ENCODE measurements around the gene IL2RA.

- RRBS, result no CpG with 5 or more reads among the region's 15 CpGs
Measured at GRCh38 chr10:5466988-5467589, 32.3 kb downstream of the CALML5 start.

DNA sequence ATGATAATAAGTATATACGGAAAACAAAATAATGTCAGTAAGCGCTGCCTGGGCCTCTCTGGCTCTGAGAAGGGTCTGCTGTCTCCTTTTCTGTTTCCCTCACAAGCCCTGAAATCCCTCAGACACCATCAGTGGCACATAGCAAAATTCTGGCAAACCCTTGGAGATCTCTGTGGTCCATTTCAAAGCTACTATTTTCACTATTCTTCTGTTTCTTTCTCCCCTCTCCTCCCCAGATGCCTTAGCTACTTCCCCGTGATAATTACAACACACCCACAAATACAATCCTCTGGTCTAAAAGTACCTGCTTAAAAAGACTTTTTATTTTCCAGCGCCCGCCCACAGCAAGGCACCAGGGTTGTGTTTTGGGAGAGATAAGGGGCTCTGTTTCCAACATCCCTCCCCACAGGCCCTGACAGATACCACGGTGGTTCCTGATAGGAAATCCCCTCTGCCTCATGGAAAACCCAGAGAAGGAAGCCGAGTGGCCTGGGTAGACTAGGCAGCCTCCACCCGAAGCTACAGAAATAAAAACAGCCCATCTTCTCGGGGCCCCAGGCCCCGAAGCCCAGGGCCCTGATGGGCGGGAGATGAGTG is 19.9 kb downstream of the CALML5 start:
- RRBS, result no CpG with 5 or more reads among the region's 11 CpGs

DNA sequence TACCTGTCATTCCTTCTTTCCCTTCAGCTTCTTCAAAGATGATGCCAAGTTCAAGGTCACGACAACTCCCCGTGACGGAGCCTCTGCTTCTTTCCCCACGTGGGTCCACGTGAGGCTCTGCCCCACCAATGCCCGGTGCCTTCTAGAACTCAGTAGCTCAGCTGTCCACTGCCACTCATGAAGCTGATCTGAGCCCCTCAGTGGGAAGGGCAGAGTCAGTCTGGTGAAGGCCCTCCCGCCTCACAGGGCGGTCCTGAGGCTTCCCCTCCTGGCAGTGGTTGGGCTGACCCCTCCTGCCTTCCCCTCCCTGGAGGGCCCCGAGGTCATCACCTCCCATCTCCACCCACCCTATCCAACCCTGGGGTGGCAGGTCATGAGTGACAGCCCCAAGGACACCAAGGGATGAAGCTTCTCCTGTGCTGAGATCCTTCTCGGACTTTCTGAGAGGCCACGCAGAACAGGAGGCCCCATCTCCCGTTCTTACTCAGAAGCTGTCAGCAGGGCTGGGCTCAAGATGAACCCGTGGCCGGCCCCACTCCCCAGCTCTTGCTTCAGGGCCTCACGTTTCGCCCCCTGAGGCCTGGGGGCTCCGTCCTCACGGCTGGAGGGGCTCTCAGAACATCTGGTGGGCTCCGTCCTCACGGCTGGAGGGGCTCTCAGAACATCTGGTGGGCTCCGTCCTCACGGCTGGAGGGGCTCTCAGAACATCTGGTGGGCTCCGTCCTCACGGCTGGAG is 18.8 kb downstream of the CALML5 start:
- RRBS, result no CpG with 5 or more reads among the region's 24 CpGs

DNA sequence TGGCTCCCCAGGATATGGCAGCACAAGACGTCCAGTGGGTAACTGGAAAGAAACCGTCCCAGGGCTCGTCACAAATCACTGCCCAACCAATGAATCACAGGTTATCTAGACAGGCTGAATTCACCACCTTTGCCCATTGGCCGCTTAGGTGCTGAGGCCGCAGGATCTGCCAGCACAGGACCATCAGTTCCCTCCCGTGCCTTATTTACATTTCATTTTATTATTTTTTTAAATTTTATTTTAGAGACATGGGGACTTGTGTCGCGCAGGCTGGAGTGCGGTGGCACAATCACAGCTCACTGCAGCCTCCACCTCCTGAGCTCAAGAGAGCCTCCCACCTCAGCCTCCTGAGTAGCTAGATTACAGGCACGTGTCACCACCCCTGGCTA is 58.2 kb downstream of the CALML3 start:
- RRBS, result no CpG with 5 or more reads among the region's 10 CpGs

DNA sequence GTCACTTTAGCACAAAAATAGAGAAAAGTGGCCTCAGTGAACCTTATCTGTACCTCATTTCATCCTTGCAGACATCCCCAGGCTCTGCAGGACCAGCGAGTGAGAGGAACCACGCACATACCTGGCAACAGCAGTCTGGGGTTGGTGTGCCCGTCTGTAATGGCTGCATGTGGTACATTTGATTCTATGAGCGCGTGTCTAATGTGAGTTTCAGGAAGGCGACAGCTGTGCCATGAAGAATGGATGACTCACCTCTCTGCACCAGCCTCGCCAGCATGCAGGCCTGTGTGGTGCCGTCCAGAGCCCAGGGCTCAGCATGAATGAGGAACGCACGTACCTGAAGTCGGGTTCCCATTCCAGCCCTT is 54.6 kb downstream of the ASB13 start:
- RRBS, result no CpG with 5 or more reads among the region's 11 CpGs

GRCh38 chr10:5654270-5654746 is 12.1 kb downstream of the ASB13 start:
- RRBS, result 82% methylated on average over 3 of the region's 9 CpGs

- RRBS, result no CpG with 5 or more reads among the region's 2 CpGs
Measured at GRCh38 chr10:5695466-5696148, 11.0 kb downstream of the TASOR2 start.

DNA sequence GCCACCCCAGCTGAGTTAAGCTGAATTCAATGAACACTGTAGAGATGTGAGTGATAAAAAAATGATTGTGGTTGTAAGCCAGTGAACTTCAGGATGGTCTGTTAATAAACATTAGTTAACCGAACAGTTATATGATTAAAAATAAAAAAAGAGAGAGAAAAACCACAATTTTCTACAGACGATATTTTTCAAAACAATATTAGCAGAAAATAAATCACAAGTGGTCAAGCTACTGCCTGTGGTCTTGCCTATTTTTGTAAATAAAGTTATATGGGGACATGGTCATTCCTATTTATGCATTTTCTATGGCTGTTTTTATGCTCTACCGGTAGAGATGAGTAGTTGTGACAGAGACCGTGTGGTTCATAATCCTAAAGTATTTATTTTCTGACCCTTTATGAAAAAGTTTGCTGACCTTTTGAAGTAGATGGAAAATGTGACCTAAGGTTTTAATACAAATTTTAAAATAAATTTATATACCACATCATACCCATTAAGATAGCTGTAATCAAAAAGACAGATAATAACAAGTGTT is 13.7 kb downstream of the TASOR2 start:
- RRBS, result no CpG with 5 or more reads among the region's 4 CpGs

DNA sequence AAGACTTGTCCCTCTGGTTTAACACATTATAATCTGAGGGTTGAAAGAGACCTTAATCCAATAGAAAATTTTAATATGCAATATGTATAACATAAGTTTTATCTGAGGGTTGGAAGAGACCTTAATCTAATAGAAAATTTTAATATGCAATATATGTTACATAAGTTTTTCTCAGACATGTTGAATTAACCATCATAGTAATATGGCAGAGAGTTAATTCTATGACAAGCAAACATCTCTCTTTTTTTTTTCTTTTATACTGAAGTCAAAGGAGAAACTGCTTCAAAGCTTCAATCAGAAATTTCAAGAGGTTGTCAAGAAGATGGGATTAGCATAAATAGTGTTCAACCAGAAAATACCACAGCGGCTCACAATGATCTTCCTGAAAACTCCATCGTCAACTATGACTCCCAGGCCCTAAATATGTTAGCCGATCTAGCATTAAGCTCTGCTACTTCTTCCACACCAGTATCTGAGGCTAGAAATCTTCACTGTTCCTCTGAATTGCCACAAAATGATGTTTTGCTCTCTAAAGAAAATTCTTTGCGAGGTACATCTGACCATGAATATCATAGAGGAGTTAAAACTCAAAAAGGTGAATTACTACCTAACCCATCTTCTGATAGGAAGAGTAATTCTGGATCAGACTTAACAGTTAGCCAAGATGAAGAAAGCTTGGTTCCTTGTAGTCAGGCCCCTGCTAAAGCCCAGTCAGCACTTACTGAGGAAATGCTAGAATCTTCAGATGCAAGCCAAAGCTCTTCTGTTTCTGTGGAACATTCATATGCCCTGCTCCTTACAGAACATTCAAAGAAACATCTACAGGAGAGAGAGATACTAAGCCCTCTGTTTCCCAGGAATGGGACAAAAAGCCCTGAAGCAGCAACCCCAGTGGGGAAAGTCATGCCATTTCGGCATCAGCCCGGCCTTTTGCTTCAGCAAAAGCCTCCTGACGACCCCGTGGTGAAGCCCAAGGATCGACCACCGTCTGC is 55.0 kb downstream of the TASOR2 start:
- RRBS, result no CpG with 5 or more reads among the region's 10 CpGs

DNA sequence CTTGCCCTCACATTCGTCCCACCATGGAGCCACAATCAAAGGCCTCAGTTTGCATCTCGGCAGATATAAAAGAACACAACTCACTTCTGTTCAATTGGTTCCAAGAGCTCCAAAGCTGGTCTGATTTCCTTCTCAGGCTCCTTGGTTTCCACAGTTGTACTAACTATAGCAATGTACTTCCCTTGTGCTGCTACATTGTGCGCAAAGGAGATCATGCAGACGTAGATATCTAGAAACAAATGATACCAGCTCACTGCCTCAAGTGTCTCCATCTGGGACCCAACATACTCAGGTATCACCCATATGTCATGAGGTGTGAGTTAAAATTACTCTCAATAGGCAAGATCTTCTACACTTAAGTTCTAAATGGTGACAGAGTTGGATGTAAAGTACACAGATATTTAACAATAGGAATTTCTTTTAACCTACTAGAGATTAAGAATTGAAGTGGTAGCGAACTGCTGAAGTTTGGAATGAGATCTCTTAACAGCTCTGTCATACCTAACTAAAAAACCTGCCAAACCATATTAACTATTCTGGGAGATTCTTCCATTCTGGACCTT is 46.7 kb downstream of the GDI2 start:
- RRBS, result no CpG with 5 or more reads among the region's 5 CpGs

- RRBS, result no CpG with 5 or more reads among the region's 17 CpGs
Measured at GRCh38 chr10:5832991-5833429, 19.8 kb upstream of the GDI2 start.

DNA sequence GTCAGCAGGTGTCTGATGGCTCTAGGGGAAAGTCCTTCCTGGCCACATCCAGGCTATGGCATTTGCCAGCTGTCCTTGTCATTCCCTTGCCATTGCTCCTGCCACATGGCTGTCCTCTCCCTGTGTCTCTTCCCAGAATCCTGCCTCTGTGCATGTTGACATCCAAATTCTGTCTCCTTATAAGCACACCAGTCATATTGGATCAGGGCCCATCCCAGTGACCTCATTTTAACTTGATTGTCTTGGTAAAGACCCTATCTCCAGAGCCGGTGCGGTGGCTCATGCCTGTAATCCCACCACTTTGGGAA is 6.9 kb upstream of the IL15RA start:
- RRBS, result no CpG with 5 or more reads among the region's 2 CpGs

DNA sequence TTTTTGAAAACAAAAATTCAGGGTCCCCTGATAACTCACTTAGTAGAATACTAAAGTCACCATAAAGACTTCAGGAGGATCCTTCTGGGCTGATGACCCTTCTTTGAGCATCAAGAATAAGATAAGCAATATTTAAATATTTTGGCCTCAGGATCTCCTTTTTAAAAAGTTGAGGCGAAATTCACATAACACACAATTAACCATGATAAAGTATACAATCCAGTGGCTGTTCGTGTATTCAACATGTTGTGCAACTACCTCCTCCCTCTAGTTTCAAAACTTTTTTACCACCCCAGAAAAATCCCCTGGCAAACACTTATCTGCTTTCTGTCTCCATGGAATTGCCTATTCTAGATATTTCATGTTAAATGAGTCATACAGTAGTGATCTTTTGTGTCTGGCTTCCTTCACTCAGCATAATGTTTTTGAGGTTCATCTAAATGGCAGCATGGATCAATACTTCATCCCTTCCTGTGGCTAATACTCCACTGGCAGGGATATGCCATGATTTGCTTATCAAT is 31.8 kb upstream of the IL15RA start:
- RRBS, result no CpG with 5 or more reads among the region's 2 CpGs

- RRBS, result no CpG with 5 or more reads among the region's 1 CpG
Measured at GRCh38 chr10:6035004-6035203, 27.3 kb downstream of the IL2RA start.

DNA sequence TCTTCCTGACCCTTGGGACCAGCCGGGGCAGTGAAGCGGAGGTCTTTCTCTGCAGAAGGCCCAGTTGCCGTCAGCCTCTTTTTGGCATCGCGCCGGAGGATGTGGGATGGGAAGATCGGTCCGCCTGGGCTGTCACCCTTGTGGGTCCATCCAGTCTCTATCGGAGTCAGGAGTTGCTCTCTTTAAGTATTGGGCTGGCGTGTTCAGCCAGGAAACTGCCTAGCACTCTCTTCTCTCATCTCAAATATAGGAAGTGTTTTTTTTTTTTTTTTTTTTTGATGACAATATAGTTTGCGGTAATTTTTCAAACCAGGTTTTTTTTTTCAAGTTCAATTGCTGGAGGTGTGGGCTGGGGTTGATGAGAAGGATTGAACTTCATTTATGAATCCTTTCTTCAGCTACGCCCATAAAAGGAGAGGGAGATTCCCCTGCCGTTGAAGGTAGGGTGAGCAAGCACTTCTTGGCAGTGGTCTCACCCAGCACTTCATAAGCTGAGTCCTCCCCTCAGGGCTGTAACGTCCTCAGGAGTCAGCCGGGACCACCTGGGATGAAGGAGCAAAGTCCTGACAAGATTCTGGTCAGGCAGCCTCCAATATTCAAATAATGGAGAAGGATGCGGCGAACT is at the start of gene IL2RA:
IL2RA (minus strand) TSS at position 217 of the 625 bp plus-strand sequence.
- RRBS, result 73% methylated on average over 6 of the region's 17 CpGs

- RRBS, result no CpG with 5 or more reads among the region's 4 CpGs
Measured at GRCh38 chr10:6105829-6106488, 17.1 kb downstream of the RBM17 start.

- RRBS, result no CpG with 5 or more reads among the region's 3 CpGs
Measured at GRCh38 chr10:6108373-6108812, 19.6 kb downstream of the RBM17 start.

DNA sequence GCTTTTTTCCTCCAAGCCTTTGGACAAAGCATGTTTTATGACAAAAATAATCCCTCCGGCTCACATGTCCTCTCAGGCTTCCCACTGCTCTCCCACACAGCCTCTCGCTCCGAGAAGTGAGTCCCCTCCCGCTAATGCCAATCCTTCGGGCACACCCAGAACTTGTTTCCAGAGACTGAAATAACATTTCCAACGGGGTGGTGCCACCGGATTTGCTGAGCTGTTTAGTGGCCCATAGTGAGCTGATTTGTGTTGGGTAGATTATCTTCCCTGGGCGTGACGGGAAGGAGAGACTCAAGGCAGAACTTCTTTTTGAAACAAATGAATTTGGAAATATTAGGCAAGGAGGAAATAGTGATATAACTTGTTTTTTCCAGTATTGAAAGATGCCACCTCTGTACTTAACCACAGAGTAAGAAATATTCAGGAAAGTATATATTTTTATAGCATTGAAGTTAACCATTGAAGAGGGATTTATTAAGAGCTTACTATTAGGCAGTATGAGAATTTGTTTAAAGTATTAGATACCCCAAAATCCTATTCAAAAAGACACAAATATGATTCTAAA is 36.0 kb downstream of the RBM17 start:
- RRBS, result no CpG with 5 or more reads among the region's 9 CpGs

DNA sequence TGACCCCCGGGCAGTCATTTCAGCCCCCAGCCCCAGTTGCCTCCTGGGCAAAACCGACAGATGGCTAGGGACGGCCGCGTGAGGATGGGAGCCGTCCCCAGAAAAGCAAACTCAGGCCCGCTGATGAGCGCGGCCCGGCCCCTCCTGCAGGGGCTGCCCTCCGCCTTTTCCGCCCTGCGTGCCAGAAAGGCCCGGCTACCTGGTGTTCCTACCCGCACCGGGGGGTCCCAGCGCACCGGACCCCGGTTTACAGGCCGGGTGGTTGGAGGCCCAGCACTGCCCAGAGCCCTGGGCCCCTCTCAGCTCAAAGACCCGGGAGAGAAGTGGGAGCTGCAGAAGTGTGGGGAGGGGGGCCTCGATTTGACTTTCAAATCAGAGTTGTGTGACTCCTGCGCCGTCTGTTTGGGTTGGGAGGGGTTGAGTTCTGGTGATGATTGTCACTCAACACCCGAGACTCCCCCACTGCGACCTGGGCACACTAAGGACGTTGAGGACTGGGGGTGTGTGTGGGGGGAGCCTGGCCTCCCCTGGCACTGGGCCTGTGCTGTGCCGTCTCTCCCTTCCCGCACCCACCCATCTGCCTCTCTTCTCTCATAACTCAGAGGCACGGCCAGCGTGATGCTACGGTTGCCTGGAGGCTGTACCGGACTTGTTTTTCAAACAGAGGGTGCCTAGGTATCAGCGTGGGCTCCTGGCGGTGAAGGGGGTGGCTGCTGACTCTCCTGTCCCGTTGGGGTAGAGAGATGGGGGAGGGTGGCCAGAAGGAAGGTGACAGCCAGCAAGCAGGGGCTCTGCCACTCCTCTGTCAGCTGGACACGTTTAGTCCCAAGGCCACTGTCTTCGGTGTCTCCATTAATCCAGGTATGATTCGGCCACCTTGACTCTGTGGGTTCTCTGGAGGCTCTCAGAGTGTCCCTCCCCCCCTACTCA is 56.8 kb upstream of the PFKFB3 start:
- RRBS, result 10% methylated on average over 7 of the region's 39 CpGs

DNA sequence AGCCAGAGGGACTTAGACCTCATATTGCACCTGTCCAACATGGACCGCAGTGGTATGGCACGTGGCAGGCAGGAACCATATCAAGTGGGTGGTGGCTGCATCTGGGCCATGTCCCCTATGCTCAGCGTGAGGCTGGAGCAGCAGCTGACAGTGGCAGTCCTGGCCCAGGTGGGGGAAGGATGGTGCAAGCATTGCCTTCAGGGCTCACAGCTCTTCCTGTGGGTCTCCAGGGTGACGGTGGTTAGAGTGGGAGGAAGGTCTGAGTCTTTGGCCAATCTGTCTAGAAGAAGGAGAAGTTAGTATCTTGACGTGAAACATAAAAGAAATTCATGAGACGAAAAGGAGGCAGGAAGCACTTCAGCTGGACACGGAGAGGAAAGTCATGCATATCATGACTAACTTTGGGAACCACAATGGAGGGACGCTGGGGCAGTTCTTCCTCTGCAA is 54.4 kb upstream of the PFKFB3 start:
- RRBS, result no CpG with 5 or more reads among the region's 8 CpGs

Measured in BE2C (cell line).